Vein endothelial cell (primary cell): ENCODE measurements around a stretch of chr14.

GRCh38 chr14:36510034-36511025 is 9.7 kb downstream of the NKX2-1 start:
- CAGE, long polyA plus RNA = no peak

- CAGE, long polyA plus RNA = no peak
Measured at GRCh38 chr14:36516659-36517040, 3.4 kb downstream of the NKX2-1 start.

DNA sequence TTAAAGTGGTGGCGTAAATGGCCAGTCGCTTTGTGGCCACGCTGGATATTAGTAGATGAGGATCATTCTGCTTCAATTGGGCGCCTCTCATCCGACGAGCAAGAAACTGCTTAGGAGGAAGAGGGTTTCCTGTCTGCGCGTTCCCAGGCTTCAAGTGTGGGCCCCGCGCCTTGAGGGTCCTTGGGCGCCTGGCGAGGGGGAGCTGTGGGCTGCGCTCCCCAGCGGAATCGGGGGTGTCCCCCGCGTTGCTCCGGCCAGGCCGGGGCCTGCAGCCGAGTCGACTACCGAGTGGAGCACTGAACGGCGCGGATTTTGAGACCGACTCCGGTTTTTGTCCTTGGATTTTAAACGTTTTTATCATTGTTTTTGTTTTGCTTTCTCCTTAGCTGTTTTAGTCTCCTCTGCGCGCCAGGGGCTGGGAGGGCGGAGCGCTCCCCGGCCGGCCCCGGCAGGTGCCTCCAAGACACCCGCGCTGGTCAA is 908 bp upstream of the NKX2-1 start:
- CAGE, long polyA plus RNA = no peak

GRCh38 chr14:36655752-36656608 is 5.7 kb upstream of the PAX9 start:
- CAGE, long polyA plus RNA = no peak

DNA sequence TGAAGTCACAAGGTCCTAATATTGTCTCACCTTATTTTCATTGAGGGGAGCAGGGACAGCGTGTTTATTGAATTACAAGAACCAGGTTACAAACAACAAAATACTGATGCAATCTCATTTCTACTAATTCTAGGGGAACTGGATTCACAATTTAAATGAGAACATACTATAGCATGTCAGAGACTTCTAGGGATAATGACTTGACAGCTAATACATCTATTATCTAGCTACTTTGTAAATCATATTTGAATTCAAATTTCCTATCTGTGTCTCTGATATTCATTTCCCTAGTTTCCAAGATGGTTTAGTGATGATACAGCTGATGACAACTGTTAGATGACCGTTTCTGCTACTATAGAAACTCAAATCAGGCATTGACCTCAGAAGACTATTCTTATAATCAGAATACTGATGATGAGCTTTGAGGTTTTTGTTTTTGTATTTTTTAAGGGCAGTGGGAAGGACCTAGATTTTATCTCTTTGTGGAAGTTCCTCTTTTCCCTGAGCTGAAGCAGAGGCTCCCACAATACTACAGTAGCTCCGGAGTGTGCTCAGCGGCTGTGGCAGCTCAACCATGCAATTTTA is 145.3 kb downstream of the SLC25A21 start:
- CAGE, long polyA plus RNA = no peak

- CAGE, long polyA plus RNA = no peak
Measured at GRCh38 chr14:37422734-37423064, 172.3 kb downstream of the FOXA1 start.

- CAGE, long polyA plus RNA = no peak
Measured at GRCh38 chr14:37591529-37592255, 3.4 kb downstream of the FOXA1 start.

DNA sequence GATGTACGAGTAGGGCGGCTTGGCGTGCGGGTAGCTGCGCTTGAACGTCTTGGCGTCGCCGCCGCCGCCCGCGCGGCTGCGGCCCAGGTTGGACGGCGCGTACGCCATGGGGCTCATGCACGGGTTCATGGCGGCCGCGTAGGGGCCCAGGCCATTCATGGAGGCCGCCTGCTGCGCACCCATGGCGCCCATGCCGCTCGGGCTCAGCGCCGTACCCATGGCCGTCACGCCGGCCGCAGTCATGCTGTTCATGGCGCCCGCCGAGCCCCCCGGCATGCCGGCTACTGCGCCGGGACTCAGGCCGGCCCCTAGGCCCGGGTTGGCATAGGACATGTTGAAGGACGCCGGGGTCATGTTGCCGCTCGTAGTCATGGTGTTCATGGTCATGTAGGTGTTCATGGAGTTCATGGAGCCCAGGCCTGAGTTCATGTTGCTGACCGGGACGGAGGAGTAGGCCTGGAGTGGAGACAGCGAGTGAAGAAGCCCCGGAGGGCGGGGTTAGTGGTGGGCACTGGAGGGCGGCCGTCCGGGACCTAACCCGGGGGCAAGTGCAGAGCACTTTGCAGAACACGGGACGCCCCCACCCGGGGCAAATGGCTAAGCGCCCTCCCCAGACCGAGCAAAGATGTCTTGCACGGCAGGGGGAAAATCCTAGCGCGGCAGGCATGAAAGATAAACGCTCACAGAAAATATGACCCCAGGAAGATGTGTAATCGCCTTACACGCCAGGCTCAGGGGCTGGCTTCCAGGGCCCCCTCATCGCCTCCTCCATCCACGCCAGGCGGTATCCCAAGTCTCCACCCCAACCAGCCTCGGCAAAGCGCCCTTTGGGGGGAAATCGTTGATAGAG is 2.6 kb downstream of the FOXA1 start:
- CAGE, long polyA plus RNA = no peak

- CAGE, long polyA plus RNA = no peak
Measured at GRCh38 chr14:37649163-37649754, 53.8 kb downstream of the TTC6 start.

GRCh38 chr14:37865257-37865607 is 269.8 kb downstream of the TTC6 start:
- CAGE, long polyA plus RNA = no peak

- CAGE, long polyA plus RNA = no peak
Measured at GRCh38 chr14:39188199-39188752, 13.2 kb downstream of the PNN start.

- CAGE, long polyA plus RNA = no peak
Measured at GRCh38 chr14:39275480-39276315, 42.0 kb downstream of the MIA2 start.

- CAGE, long polyA plus RNA = no peak
Measured at GRCh38 chr14:39386617-39387064, 45.6 kb downstream of the FBXO33 start.

- CAGE, long polyA plus RNA = no peak
Measured at GRCh38 chr14:41605750-41606379, 811 bp upstream of the LRFN5 start.

DNA sequence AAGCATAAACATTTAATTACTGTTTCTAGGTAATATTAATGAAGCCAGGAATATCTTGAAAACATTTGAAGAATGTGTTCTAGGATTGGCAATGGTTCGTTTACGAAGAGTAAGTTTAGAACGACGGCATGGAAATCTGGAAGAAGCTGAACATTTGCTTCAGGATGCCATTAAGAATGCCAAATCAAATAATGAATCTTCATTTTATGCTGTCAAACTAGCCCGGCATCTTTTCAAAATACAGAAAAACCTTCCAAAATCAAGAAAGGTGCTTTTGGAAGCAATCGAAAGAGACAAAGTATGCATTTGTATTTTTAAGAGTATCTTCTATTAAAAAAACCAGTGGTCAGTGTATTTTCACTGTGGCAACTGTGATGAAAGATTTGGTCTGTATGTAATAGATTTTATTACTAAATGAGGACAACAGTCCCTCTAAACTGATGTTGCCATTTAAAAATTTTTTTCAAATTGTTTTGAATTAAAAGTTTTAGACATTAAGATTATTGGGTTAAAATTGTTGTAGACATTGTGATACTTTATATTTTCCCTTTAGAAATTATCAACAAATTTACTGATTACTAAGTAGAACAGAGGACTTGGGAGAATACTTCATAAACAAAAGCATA is 23.6 kb downstream of the FKBP3 start:
- CAGE, long polyA plus RNA = no peak

DNA sequence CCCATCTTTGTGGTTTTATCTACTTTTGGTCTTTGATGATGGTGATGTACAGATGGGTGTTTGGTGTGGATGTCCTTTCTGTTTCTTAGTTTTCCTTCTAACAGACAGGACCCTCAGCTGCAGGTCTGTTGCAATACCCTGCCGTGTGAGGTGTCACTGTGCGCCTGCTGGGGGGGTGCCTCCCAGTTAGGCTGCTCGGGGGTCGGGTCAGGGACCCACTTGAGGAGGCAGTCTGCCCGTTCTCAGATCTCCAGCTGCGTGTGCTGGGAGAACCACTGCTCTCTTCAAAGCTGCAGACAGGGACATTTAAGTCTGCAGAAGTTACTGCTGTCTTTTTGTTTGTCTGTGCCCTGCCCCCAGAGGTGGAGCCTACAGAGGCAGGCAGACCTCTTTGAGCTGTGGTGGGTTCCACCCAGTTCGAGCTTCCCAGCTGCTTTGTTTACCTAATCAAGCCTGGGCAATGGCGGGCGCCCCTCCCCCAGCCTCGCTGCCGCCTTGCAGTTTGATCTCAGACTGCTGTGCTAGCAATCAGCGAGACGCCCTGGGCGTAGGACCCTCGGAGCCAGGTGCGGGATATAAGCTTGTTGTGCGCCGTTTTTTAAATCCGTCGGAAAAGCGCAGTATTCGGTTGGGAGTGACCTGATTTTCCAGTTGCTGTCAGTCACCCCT is 635.5 kb upstream of the MIS18BP1 start:
- CAGE, long polyA plus RNA = no peak

- CAGE, long polyA plus RNA = no peak
Measured at GRCh38 chr14:46063809-46064434, 587.7 kb downstream of the RPL10L start.

GRCh38 chr14:47104505-47105084 is 453.0 kb upstream of the RPL10L start:
- CAGE, long polyA plus RNA = no peak

- CAGE, long polyA plus RNA = no peak
Measured at GRCh38 chr14:47673834-47674849, 1.3 kb downstream of the MDGA2 start.

DNA sequence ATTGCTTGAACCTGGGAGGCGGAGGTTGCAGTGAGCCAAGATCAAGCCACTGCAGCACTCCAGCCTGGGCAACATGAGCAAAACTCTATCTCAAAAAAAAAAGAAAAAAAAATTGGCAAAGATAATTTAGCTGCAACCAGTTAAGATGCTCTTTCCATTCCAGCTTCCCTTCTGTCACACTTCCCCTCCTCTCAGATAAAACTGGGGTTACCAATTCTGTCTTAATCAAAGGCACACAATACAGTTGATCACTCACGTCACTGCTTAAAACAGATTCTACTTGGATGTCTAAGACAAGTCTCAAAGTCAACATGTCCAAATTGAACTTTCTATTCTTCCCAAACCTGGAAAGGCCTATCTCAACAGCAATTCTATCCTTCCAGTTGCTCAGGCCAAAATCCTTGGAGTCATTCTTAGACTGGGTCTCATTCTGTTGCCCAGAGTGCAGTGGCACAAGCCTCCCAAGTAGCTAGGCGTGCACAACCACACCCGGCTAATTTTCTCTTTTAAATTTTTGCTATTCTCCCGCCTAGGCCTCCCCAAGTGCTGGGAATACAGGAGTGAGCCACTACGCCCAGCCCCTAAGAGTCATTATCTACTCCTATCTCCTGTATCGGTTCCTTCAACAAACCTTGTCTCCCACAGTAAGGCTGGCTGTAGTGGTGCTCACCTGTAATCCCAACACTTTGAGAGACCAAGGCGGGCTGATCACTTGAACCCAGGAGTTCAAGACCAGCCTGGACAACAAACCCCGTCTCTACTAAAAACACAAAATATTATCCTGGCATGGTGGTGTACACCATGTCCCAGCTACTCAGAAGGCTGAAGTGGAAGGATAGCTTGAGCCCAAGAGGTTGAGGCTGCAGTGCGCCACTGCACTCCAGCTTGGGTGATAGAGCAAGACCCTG is 4.8 kb downstream of the RPS29 start:
- CAGE, long polyA plus RNA = no peak